IMR-90 (cell line): Measurements from ENCODE around the gene TRA2A.

DNA sequence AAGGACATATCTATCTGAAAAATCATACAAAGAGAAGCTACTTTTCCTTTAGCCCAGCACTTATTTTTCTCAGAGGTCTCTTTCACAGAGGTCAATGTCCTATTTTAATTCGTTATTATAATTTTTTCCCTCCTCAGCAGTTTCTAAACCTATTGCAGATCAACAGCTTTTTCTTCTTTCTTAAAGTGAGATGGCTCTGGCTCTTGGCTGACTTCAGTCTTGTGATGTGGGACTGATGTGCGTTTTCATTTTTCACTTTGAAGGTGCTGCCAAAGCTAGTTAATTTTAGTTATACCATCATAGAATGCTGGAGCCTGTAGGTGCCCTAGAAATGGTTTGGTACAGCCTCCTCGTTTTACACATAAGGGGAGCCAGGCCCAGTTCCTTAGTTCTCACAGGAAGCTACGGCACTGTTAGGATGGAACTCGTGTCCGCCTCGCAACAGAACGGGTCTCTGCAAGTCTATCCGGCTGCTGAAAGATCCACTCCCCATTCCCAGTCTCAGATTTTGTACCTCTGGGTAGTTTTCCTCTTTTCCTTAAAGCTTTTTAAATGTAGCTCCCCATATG lies 173.1 kb upstream of the PRPS1L1 start:
- RRBS, result no CpG with 5 or more reads among the region's 9 CpGs
CAGE:
- cytosol, long polyA plus RNA, result no peak
- long polyA plus RNA, result no peak
- nucleus, long polyA plus RNA, result no peak

DNA sequence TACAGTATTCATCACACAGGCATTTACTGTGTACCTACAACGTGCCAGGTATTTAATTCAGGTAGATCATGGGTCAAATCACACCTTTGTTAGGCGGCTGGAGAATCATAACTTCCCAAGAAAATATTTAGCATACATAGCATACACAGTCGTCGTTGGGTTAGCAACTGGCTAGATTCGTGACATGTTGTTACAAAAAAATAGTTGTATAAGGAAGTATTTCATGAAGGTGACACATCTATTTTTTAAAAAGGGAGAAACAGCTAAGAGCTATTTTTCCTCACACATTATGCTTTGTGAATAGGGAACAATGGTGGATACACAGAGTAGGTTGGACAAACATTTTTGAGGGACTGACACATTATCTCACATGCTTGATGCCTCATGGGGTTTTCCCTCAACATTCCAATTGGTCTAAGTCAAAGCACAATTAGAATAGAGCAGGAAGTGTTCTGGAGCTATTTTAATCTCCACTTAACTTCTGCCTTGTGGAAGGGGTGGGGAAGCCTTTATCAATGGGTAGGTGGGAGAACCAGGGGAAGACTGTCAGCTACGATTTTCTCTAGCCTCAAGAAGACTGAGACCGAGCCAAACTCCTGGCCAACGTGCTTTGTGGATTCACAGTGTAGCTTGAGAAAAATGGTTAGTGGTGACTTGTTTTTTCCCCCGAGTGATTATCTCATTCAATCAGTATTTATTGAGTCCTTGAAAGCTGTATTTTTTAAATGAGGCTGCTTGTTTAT lies 13.4 kb downstream of the HDAC9 start:
- RRBS, result no CpG with 5 or more reads among the region's 9 CpGs
CAGE:
- cytosol, long polyA plus RNA, result no peak
- long polyA plus RNA, result start-site peak on the plus strand centred at position 521 of the sequence, 65 bp wide, 25 and 78 reads in 2 replicates
- nucleus, long polyA plus RNA, result no peak

DNA sequence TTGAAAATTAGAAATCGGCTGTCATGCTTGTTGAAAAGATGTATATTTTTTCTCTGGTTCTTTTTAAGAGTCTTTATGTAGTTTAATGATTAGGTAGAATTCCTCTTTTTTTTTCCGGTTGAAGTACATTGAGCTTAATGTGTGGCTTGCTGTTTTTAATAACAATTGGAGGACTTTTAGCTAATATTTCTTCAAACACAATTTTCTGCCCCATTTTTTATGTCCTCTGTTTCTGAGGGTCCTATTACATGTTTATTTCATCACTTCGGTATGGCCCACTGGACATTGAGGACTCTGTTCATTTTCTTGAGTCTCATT lies 304.9 kb downstream of the TWIST1 start:
- RRBS, result no CpG with 5 or more reads among the region's 3 CpGs
CAGE:
- cytosol, long polyA plus RNA, result no peak
- long polyA plus RNA, result no peak
- nucleus, long polyA plus RNA, result no peak

DNA sequence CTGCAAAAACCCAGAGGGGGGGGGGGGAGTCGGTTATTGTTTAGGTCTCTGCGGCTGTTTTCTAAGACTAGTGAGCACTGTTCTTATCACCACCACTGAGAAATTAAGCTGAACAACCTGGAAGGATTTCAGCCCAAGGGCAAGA lies 1.4 kb downstream of the TWIST1 start:
- RRBS, result no CpG with 5 or more reads among the region's 2 CpGs
CAGE:
- cytosol, long polyA plus RNA, result no peak
- long polyA plus RNA, result no peak
- nucleus, long polyA plus RNA, result no peak

- RRBS, result no CpG with 5 or more reads among the region's 2 CpGs
CAGE:
- cytosol, long polyA plus RNA, result no peak
- long polyA plus RNA, result no peak
- nucleus, long polyA plus RNA, result no peak
Observed at GRCh38 chr7:20193389-20193888, 23.7 kb downstream of the MACC1 start.

- RRBS, result no CpG with 5 or more reads among the region's 2 CpGs
CAGE:
- cytosol, long polyA plus RNA, result no peak
- long polyA plus RNA, result no peak
- nucleus, long polyA plus RNA, result no peak
Observed at GRCh38 chr7:20442273-20442533, 111.5 kb downstream of the ITGB8 start.

- RRBS, result no CpG with 5 or more reads among the region's 11 CpGs
CAGE:
- cytosol, long polyA plus RNA, result no peak
- long polyA plus RNA, result no peak
- nucleus, long polyA plus RNA, result no peak
Observed at GRCh38 chr7:20716881-20717180, 69.9 kb downstream of the SP8 start.

- RRBS, result no CpG with 5 or more reads among the region's 13 CpGs
CAGE:
- cytosol, long polyA plus RNA, result no peak
- long polyA plus RNA, result no peak
- nucleus, long polyA plus RNA, result no peak
Observed at GRCh38 chr7:21146616-21147250, 281.1 kb upstream of the SP4 start.

DNA sequence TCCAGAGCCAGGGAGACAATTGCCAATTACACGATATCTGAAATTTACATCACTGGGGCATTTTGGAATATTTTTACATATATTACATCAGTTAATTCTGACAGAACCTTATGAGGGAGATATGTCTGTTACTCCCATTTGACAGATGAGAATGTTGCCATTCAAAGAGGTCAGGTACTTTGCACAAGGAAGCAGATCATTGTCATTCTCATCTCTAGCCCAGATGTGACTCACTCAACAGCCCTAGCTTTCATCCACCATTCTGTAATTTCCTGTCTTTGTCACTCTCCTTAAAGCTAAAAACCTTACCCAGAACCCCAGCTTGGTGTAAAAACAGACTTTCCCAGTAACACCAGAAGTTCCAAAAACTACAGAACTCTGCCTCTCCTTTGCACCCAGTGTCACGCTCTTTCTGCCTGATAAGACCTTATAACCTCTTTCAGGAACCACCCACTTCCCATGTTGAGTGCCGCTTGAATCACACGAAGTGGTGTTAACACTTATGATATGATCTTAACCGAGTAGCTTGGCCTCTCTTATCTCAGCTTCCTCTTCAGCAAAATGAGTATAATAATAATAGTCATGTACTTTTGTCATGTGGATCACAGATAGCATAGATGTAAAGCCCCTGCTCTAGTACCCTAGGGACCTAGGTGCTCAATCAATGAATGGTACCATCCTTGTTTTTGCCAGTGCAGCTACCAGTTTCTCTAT lies 89.1 kb upstream of the SP4 start:
- RRBS, result no CpG with 5 or more reads among the region's 5 CpGs
CAGE:
- cytosol, long polyA plus RNA, result no peak
- long polyA plus RNA, result no peak
- nucleus, long polyA plus RNA, result no peak

DNA sequence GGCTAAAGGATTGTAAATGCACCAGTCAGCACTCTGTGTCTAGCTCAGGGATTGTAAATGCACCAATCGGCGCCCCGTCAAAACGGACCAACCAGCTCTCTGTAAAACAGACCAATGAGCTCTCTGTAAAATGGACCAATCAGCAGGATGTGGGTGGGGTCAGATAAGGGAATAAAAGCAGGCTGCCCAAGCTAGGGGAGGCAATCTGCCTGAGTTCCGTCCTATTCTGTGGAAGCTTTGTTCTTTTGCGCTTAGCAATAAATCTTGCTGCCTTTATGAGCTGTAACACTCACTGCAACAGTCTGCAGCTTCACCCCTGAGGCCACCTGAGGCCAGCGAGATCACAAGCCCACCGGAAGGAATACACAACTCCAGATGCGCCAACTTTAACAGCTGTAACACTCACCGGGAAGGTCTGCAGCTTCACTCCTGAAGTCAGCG lies 145.4 kb upstream of the CDCA7L start:
- RRBS, result no CpG with 5 or more reads among the region's 11 CpGs
CAGE:
- cytosol, long polyA plus RNA, result no peak
- long polyA plus RNA, result no peak
- nucleus, long polyA plus RNA, result no peak

DNA sequence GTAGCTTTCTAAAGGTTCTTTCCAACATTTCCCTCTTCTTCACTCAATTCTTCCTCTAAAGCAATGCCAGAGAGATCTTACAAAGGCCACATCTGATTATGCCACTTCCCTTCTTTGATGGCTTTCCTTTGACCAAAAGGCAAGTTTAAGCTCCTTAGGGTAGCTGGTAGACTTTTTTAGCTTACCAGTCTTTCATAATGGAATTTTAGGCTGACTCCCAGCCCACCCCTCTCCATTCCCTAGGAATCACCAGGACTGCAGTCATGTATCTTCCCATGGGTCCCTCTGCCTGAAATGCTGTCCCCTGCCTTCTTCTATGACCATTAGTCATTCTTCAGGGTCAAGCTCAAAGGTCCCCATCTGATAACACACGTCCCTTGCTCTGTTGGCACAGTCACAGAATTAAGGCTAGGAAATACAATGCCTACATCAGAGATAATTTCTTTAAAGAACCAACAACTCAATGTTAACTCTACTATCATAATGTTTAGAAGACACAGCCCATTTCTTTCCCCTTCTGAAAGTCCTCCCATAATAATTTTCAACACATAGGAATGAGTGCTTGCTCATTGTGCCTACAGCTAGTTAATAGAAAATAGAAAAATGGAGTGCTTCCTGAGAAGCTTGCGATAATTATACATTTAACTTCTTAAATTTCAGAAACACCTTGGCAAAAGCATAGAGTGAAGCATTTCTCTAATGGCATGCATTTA lies 140.6 kb downstream of the RAPGEF5 start:
- RRBS, result no CpG with 5 or more reads among the region's 2 CpGs
CAGE:
- cytosol, long polyA plus RNA, result no peak
- long polyA plus RNA, result no peak
- nucleus, long polyA plus RNA, result no peak

DNA sequence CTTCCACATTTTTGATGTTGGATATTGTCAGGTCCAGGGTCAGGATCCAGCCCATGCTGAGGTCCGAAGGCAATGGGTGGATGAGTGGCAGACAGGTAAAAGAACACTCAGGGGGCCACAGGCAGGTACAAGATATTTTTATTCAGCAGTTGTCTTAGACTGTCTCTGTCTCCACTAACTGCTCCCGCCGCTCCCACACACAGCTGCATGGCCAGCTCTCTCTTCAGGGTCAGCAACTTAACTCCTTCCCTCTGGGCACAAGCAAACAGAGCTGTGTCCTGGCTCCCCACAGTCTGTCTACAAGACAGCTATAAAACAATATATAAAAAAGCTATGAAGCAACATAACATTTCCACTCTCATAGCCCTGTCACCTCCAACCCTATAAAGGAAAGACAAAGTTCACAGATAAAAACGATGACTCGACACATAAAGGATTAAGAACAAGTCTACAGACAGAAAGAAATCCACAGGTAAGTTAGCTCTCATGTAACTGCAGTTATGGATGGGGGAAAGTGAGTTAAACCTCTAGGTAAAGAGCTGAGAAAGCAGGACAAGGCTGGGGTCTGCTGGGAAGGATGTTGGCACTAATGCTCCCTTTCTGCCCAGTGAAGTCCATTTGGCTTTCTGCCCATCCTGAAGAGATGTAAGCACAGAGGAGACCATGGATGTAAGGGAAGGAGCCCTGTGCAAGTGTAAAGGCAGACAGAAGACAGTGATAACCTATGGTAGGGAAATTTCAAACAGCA lies 27.1 kb downstream of the RAPGEF5 start:
- RRBS, result no CpG with 5 or more reads among the region's 5 CpGs
CAGE:
- cytosol, long polyA plus RNA, result no peak
- long polyA plus RNA, result no peak
- nucleus, long polyA plus RNA, result no peak

DNA sequence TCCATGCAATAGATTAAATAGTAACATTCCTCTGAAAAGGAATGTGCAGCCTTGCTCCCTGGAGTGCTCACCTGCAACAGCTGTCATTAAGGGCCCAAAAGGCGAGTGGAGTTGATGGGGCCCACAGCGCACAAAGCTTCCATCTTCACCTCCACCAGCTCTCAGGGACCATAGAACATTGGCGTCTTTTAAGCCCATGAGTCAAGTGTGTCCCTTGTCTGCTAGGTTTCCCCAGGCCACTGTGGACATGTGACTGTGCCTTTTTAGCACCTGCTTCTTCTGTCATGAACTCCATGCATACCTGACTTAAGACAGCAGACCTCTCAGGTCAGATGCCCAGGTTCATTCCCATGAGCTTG lies 57.9 kb upstream of the IL6 start:
- RRBS, result no CpG with 5 or more reads among the region's 3 CpGs
CAGE:
- cytosol, long polyA plus RNA, result no peak
- long polyA plus RNA, result no peak
- nucleus, long polyA plus RNA, result no peak

GRCh38 chr7:22705045-22706000 lies 21.7 kb upstream of the IL6 start:
- RRBS, result no CpG with 5 or more reads among the region's 11 CpGs
CAGE:
- cytosol, long polyA plus RNA, result no peak
- long polyA plus RNA, result no peak
- nucleus, long polyA plus RNA, result no peak

GRCh38 chr7:22726106-22726754 lies 770 bp upstream of the IL6 start:
- RRBS, result no CpG with 5 or more reads among the region's 11 CpGs
CAGE:
- cytosol, long polyA plus RNA, result no peak
- long polyA plus RNA, result no peak
- nucleus, long polyA plus RNA, result no peak

GRCh38 chr7:22856441-22857229 lies 34.0 kb upstream of the TOMM7 start:
- RRBS, result no CpG with 5 or more reads among the region's 4 CpGs
CAGE:
- cytosol, long polyA plus RNA, result no peak
- long polyA plus RNA, result no peak
- nucleus, long polyA plus RNA, result no peak

DNA sequence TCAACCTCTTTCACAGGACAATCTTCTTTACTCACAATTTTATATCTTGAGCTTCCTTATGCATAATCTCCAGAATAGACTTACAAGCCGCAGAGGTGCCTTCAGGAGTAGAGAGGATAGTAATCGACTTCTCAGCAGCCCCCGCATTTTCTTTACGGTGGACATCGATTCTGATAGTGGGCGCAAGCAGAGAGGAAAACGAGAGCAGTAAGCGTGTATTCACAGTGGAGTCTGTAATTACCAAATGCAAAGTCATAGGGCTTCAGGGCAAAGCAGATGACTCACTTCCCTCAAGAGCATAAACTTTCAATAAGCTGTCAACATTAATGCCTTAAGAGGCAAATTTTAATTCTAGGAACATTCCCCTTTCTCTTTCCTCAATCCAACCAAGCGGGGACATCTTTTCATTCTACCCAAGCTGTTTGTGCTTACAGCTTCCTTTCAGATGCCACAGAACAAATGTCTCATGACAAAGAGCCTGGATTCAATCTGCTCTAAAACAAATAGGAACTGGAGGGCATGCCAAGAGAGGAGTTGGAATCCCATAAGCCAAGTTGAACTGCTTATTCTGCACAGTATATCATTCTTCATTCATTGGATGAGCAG lies 48.5 kb downstream of the MALSU1 start:
- RRBS, result no CpG with 5 or more reads among the region's 9 CpGs
CAGE:
- cytosol, long polyA plus RNA, result no peak
- long polyA plus RNA, result no peak
- nucleus, long polyA plus RNA, result no peak

GRCh38 chr7:23349337-23349957 lies 50.3 kb downstream of the MALSU1 start:
- RRBS, result no CpG with 5 or more reads among the region's 7 CpGs
CAGE:
- cytosol, long polyA plus RNA, result no peak
- long polyA plus RNA, result no peak
- nucleus, long polyA plus RNA, result no peak

DNA sequence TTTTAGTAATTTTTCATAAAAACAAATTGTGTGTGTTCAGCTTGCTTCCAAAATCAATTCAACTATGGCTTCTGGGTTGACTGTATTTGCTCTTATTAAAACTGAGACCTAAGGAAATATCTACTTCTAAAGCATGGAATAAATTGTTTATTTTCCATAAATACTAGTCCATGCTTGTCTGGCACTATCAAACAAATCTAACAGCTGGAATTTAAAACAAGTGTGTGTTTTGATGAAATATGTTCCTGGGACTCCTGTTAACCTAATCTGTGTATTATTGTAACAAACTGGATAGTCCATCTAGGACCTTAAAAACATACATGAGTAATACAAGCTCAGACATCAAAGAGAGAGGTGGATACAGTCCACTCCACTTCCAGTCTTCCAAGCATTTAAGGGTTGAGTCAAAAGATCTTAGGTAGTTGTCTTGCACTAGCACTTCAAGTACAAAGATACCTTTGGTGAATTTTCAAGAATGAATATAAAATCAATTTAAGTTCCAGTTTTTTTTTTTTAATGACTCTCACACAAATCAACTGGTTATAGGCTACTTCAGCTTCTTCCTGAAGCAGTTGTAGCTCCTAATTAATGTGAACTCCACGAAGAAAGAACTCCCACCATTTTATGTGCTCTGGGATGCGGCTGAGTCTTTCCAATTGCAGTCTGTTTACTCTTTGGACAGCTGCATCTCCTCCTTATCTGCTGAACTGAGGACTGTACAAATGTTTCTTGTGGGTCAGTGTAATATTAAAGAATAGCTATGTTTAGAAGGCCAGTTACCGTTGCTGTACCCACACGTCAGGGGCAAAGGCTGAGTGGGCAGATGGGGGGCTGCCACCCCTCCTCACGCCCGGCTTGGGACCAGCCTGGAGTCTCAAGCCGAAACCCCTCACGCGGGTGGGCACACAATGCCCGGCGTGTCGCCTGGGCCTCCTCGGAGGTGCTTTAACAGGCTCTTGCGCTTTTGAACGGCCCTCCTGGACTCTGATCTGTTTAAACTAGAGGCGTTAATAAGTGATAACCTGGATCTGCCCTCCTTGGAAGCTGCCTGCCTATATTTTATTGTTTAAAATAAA lies 2.8 kb upstream of the IGF2BP3 start:
- RRBS, result 2% methylated on average over 5 of the region's 16 CpGs
CAGE:
- cytosol, long polyA plus RNA, result no peak
- long polyA plus RNA, result no peak
- nucleus, long polyA plus RNA, result no peak

DNA sequence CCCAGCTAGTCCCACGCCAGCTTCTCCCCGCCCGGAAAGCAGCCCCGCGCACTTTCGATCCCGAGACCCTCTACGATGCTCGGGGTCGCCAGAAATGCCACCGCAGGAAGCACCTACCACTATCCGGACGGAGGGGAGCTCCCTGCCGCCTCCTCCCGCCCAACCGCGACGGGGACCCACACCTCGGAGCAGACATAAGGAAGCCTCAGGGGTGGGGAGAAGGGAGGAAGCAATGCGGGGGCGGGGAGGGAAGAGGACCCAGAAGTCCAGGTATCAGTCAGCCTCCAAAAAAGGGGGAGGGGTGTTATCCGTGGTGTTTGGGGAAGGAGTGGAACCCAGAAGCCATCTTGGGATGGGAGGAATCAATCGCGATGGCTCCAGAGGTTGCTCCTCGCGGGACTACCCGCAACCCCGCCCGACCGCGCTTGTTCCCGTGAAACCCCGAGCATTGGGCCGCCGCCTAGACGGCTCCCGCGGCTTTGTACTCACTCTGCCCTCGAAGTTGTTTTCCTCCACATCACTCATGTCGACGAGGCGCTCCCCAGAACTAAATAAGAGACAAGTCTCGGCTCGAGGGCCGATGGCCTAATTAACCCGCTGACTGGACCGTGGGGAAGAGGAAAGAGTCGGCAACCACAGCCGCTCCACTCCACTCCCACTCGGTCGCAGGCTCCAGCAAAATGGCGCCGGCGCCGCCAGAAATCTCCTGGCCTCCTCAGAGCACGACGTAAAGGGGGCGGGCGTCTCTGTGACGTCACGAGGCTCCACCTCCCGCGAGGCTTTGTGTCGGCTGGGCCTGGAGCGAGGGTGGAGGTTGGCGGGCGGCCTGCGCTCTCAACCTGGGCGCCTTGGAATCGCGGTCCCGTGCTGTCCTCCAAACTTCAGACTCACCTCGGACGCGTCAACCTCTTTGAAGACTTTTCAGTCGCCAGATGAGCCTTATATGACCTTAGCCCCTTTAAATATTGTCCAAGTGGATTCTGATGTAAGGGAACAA lies at the start of gene TRA2A:
Gene TRA2A, minus strand, starts transcription at position 682 of the 997 bp plus-strand sequence.
- RRBS, result 1% methylated on average over 9 of the region's 76 CpGs
CAGE:
- cytosol, long polyA plus RNA, result start-site peak on the minus strand centred at position 695 of the sequence, 45 bp wide, 1,220 and 1,251 reads in 2 replicates
- long polyA plus RNA, result start-site peak on the minus strand centred at position 691 of the sequence, 37 bp wide, 1,161 and 1,733 reads in 2 replicates
- nucleus, long polyA plus RNA, result start-site peak on the minus strand centred at position 692 of the sequence, 51 bp wide, 1,079 and 752 reads in 2 replicates